Spinal cord (tissue), 3 donors: ENCODE results near the gene SLC12A2.

- PRO-cap, result no peak
- RAMPAGE, long total RNA, result no peak
These were observed 7.4 kb downstream of the ALDH7A1 start for GRCh38 chr5:126587558-126587990.

GRCh38 chr5:126776143-126776374, 877 bp upstream of the LMNB1 start:
- PRO-cap, result no peak
- RAMPAGE, long total RNA, result no peak

DNA sequence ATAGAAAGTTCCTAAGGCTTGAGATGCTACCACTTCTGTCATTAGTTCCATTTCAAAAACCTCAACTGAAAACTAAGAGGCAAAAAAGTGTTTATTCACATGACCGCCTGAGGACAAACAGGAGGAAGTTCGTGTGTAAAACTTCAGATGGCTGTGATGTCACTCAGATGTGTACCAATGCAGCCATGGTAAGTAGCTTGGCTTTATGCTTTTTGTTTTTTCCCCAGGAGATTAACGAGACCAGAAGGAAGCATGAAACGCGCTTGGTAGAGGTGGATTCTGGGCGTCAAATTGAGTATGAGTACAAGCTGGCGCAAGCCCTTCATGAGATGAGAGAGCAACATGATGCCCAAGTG, 33.0 kb downstream of the LMNB1 start:
- PRO-cap, result no peak
- RAMPAGE, long total RNA, result no peak

DNA sequence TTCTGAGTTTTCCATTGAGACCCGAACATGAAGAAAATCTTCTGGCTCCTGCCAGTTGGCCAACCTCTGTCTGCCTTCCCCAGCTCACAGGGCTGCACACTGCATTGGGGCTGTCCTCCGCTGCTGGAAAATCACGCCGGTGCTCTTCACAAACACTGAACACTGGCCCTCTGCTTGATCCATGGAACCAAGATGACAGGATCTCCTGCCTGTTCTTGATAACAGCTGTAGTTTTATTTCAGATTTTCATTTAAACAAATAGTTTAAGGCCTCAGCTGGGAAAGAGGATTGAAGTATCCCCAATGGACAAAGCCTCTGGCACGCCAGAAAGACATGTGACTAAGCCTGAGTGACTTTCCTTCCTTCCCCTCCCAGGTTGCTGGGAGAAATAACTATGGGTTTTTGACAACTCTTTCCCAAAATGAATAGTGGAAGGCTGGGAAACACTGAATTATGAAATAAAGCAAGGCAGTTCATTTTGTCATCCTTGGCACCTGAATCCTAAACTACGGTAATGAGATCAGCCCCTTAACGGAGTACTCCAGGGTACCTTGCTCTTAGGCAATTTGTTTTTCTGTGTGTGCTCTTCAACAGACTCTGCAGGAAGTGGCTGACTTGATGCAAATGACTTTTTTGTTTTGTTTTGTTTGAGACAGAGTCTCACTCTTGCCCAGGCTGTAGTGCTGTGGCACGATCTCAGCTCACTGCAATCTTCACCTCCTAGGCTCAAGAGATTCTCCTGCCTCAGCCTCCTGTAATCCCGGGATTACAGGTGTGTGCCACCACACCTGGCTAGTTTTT, 75.1 kb downstream of the LMNB1 start:
- PRO-cap, result no peak
- RAMPAGE, long total RNA, result no peak

GRCh38 chr5:126895770-126896031, 118.8 kb downstream of the LMNB1 start:
- PRO-cap, result no peak
- RAMPAGE, long total RNA, result no peak

DNA sequence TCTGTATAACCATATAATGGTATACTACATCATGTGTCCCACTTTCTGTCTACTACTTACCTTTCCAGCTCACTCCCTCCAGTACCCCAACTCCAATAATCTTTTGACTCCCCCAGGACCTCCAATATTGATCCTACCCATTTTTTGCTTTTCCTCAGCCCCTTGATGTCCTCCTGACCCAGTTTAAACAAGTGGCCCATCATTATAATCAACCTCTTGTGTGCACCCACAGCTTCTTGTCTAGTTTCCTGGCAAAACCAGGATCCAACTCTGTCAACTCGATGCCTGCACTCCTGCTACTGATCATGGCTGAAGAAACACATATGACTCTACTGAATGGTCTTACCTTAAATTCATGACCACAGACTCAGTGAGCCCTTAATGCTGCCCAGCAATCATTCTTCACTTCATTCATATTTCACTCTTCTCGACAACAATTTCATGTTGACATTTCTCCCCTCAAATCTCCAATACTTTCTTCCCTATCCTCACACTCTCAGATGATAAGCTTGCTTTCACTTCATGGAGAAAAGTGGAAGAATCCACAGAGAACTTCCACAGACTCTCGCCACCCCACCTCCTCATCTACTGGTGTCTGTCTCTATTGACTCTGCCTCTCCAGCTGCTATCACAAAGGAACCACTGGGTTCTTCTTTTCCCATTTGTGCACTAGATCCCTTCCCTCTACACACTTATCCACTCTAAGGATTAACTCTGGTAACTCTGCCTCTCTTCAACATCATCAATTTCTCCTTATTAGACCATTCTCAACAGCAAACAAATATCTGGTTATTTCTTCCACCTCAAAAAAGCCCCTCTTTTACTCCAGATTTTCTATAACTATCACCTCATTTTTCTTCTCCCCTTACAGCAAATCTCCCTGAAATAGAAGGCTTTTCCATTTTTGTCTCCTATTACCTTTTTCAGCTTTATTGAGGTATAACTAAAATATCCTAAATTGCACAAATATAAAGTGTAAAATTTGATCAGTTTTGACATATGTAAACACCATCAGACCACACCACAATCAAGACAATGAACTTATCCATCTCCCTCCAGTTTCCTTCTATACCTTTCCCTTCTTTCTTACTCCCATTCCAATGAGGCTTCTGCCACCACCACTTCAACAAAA, 80.1 kb downstream of the MARCHF3 start:
- PRO-cap, result no peak
- RAMPAGE, long total RNA, result no peak

GRCh38 chr5:127029839-127030495, 391 bp downstream of the MARCHF3 start:
- PRO-cap, result no peak
- RAMPAGE, long total RNA, result no peak

DNA sequence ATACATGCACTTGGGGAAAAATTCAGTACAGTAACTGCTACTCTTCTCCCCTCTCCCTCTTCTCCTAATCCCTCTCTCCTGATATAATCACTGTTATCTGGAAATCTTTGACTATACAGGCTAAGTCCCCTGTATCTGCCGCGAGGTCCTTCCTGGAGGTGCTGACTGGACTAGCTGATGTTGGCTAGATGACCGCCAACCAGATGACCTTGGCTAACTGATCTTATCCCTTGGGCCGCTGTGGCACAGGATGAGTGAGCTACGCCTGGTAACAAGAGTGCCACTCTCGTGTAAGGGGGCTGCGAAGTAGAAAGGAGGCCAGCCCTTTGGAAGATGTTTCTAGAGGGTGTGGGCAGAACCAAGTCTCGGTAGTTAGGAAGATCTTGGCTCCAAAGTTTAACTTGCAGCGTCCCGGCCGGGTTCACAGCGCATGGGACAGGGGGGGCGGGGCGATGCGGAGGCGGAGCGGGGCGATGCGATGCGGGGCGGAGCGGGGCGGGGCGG, 318 bp upstream of the PRRC1 start:
- PRO-cap, result no peak
- RAMPAGE, long total RNA, result no peak

DNA sequence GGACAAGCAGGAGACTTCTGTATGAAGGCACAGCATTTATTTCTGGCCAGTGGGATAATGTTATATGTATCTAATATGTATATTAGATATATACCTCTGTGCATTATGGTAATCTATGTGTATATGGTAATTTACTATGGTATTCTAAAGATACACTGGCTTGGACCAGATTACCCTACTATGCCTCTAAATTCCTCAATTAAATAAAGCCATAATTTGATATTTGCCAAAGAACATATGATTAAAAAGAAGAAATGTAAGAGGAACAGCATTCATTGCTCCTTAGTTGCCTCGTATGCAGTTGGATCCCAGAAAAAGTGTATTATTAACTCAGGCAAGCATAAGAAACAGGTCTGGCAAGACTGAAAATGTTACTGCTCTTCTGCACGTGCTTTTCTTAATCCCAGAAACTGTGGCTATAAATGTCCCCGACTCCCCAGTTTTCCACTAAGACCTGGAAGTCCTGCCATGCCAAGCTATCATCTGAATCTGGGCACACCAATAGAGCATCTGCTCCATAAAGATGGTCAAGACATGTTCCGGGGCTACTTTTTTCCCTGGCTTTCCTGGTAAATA, 182.6 kb downstream of the CCDC192 start:
- PRO-cap, result no peak
- RAMPAGE, long total RNA, result no peak

GRCh38 chr5:128019365-128020116, 64.0 kb upstream of the SLC12A2 start:
- PRO-cap, result no peak
- RAMPAGE, long total RNA, result no peak

- PRO-cap, result no peak
- RAMPAGE, long total RNA, result no peak
These were observed 451 bp upstream of the SLC12A2 start for GRCh38 chr5:128082939-128083691.

GRCh38 chr5:128083692-128084129, at the start of gene SLC12A2:
TSS of gene SLC12A2 (plus strand) at chr5:128083766.
- PRO-cap, result no peak
- RAMPAGE, long total RNA, result no peak

DNA sequence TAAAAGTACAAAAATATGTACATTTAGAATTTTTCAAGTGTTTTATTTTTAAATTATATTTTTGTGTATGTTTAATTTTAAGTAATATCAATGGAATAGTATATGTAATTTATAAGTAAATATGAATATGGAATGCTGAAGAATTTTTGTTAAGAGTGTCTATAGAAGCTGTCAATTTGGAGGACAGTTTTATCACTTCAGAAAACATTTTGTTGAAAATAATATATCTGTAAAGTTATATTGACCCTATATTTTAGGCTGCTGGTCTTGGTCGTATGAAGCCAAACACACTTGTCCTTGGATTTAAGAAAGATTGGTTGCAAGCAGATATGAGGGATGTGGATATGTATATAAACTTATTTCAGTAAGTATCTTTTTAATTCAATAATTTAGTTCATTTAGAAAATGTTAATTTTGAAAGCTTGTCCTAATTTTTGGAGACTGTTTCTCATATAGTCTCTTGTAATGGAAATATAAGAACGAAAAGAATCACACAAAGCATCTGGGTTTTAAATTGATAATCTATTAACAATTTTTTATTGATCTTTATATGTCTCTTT, 84.0 kb downstream of the SLC12A2 start:
- PRO-cap, result no peak
- RAMPAGE, long total RNA, result no peak

DNA sequence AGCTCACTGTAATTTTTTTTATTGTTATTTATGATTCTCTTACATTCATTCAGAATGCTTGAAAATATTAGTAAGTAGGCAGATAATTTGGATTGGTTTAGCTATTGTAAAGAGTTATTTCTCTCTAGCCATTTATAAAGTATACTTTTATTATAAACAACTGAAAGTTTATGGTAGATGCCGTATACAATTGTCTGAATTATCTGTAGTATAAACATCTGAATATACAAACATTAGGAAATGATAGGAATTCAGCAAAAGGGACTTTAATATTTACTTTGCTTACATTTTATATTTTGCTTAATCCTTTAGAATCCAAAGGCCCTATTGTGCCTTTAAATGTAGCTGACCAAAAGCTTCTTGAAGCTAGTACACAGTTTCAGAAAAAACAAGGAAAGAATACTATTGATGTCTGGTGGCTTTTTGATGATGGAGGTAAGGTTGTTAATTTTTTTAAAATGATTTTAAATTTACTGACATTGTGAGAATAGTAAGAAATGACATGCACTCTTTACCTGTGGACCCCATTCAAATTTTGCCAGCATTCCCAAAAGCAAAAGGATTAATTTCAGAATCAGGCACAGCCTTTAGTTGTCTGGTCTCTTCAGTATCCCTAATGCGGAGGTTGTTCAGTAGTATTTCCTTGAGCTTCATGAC, 94.8 kb downstream of the SLC12A2 start:
- PRO-cap, result no peak
- RAMPAGE, long total RNA, result no peak

DNA sequence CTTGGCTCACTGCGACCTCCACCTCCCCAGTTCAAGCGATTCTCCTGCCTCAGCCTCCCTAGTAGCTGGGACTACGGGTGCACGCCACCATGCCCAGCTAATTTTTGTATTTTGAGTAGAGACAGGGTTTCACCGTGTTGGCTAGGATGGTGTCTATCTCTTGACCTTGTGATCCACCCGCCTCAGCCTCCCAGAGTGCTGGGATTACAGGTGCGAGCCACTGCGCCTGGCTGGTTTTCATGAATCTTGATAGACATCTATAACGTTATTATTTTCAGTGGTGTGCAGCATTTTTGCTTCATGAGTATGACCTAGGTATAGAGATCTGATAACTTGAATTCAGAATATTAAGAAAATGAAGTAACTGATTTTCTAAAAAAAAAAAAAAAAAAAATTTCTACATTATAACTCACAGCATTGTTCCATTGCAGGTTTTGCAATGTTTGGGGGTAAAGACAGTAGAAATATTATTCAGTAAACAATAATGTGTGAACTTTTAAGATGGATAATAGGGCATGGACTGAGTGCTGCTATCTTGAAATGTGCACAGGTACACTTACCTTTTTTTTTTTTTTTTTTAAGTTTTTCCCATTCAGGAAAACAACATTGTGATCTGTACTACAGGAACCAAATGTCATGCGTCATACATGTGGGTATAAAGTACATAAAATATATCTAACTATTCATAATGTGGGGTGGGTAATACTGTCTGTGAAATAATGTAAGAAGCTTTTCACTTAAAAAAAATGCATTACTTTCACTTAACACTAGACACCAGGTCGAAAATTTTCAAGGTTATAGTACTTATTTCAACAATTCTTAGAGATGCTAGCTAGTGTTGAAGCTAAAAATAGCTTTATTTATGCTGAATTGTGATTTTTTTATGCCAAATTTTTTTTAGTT, 105.0 kb downstream of the SLC12A2 start:
- PRO-cap, result no peak
- RAMPAGE, long total RNA, result no peak

GRCh38 chr5:128272052-128272516, 188.5 kb downstream of the SLC12A2 start:
- PRO-cap, result no peak
- RAMPAGE, long total RNA, result no peak

DNA sequence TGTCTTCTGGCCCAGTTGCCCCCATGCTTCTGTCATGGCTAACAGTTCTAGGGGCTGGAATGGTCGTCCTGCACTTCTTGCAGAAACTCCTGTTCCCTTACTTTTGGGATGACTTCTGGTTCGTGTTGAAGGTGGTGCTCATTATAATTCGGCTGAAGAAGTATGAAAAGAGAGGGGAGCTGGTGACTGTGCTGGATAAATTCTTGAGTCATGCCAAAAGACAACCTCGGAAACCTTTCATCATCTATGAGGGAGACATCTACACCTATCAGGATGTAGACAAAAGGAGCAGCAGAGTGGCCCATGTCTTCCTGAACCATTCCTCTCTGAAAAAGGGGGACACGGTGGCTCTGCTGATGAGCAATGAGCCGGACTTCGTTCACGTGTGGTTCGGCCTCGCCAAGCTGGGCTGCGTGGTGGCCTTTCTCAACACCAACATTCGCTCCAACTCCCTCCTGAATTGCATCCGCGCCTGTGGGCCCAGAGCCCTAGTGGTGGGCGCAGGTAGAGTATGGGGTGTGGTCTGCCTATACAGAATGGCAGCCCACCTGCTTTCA, 905 bp downstream of the SLC27A6 start:
- PRO-cap, result no peak
- RAMPAGE, long total RNA, result no peak

DNA sequence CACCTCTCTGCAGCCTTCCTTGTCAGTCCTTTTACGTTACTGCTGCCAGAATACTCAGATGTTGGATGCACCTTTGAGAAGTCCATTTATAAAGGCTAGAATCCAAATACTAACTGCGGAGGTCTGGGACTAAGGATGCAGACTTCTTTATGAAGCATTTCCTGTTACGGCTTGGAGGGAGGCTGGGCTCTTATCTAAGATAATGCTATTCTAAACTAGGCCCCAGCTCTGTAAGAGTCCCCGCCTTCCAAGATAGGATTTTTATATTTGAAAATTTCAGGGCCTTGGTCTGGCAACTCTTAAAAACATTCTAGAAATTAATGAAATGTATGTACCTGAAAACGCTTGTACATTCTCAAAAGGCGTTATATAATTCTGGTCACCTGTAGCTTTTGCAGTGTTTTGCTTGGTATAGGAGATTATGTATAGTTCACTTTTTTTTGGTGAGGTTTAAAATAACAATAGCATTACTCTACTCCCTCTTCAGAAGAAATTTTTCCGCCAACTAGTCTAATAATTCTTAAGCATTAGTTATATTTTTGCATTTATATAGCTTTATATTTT, 2.2 kb downstream of the ISOC1 start:
- PRO-cap, result no peak
- RAMPAGE, long total RNA, result no peak

- PRO-cap, result no peak
- RAMPAGE, long total RNA, result no peak
These were observed 1.1 kb downstream of the ADAMTS19 start for GRCh38 chr5:129460890-129461825.

DNA sequence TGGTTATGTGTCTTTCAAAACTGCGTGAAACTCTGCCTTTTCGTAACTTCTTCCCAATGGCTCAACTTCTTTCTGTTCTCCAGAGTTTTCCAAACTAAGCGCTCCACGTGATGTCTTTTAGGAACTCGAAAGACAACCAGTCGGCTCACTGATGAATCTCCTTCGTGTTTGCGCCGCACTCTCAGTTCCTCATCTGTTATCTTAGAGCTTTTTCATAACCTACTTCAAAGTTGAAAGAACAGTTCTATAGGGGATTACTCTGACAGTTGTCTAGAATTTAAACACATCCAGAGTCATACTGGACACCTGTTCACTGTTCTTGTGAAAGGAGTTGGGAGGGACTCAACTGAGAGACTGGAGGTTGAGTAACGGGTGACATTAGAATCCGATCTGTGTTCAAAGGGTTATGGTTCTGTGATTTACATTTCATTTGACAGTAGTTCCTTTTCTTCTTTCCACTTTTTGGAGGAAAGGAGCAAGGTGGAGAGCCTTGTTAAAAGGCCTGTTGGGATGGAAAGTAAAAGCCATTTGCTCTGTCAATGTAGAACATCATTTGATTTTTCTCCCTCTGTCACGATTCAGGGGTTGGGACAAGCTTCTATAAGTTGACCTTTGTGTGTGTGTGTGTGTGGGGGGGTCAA, 2.0 kb downstream of the ADAMTS19 start:
- PRO-cap, result no peak
- RAMPAGE, long total RNA, result no peak